ENCODE measurements around the gene EMX2.

DNA sequence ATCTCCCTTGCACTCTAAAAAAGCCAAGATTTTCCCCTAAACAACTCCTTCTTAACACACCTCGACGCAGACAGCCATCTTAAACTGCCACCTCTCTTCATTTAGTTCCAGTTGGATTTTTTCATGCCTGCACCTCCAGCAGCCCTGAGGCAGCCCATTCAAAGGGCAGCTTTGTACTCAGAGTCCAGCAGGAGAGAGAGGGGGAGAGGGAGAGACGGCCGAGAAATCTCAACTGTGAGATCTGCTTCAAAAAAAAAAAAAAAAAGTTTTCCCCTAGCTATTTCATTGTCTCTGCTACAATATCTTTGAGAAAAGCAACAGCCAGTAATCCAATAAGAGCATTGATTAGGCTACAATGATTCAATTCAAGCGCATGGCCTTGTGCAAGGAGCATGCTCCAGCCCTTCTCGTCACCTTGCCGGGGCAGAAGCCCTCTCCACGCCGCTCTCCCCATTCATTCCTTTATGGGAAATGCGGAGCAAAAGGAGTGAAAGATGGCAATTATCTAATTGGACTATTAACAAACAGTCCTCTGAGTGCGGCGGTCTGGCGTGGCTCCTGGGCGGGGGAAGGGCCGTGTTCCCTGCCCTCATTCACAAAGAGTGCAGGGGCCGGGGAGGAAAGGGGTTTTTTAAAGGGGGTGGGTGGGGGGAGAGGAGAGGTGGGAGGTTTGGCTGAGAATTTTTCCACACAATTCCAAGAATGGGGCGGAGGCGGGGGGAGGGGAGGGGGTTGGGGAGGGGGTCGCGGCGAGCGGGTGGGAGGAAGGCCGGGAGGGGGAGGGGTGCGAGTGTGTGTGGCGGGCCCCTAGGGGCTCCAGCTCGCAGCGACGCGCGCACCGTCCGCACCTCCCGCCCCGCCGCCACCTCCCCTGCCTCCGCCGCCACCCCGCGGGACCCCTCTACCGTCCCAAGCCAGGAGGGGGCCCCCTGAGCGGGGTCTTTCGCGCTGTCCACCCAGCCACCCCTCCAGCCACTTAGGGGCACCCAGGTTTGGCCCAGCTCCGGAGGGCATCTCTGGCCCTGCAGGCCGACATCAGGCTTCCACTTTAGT is 1.2 kb upstream of the VAX1 start:
- PRO-cap: no peak

GRCh38 chr10:117262159-117262669 is 21.3 kb downstream of the SLC18A2 start:
- PRO-cap: no peak

DNA sequence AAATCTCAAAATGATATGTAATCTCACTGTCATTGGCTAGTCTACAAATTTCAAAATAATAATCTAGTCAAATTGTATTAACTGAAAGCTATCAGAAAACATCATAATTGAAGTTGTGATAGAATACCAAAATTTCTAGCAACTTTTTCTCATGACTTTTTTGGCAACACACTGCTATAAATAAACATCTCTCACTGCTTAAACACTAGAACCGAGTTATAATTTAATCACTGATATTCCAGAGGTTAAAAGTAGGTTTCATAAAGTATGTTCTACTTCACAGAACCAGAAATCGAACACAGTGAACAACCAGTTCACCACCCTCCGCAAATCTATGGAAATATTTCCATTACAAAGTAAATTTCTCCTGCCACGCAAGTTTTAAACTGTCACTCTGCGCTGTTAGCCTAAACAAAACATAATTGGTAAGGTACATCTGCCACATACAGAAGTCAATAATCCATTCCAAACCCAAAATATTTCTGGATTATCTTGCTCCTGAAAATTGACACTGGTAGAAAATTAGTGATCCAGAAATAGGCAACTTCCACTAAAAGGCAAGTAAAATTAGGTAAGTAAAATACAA is 2.7 kb downstream of the PDZD8 start:
- PRO-cap: no peak

DNA sequence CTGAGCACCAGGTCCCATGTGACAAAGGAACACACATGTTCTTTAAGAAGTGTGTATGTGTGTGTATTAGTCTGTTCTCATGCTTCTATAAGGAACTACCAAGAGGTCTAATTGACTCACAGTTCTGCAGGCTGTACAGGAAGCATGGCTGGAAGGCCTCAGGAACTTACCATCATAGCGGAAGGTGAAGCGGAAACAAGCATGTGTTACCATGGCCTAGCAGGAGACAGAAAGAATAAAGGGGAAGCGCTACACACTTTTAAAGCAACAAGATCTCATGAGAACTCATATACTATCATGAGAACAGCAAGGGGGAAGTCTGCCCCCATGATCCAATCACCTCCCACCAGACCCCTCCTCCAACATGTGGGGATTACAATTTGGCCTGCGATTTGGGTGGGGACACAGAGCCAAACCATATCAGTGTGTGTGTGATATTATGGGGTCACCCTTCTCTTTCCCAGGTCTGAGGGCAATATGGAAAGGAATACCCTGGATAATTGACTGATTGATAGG is 22.9 kb upstream of the PDZD8 start:
- PRO-cap: no peak

DNA sequence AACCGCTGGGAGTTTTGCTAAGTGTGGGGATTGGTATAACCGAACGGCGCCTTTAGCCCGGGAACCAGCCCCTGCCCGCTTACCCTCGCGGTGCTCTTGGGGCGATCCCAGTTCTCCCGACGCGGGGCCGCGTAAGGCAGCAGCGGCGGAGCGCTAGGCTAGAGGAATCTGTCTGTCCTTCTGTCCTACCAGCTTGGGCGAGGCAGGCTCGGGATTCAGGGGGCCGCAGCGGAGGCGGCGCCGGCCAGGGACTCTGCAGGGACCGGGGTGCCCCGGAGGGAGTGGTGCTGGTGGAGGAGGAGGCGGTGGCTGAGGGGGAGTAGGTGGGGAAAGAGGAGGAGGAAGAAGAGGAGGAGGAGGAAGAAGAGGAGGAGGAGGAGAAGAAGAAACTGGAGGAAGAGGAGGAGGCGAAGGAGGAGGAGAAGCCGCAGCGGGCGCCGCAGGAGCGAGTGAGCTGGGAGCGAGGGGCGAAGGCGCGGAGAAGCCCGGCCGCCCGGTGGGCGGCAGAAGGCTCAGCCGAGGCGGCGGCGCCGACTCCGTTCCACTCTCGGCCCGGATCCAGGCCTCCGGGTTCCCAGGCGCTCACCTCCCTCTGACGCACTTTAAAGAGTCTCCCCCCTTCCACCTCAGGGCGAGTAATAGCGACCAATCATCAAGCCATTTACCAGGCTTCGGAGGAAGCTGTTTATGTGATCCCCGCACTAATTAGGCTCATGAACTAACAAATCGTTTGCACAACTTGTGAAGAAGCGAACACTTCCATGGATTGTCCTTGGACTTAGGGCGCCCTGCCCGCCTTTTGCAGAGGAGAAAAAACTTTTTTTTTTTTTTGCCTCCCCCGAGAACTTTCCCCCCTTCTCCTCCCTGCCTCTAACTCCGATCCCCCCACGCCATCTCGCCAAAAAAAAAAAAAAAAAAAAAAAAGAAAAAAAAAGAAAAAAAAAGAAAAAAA is at the start of gene EMX2:
Gene EMX2, plus strand, starts transcription at position 733 of the 952 bp plus-strand sequence.
- PRO-cap: unidirectional peak, plus-strand start at position 110 of the sequence; bidirectional peak, plus-strand start at position 392 of the sequence, minus-strand start at position 456 of the sequence; bidirectional peak, plus-strand start at position 735 of the sequence, minus-strand start at position 549 of the sequence

DNA sequence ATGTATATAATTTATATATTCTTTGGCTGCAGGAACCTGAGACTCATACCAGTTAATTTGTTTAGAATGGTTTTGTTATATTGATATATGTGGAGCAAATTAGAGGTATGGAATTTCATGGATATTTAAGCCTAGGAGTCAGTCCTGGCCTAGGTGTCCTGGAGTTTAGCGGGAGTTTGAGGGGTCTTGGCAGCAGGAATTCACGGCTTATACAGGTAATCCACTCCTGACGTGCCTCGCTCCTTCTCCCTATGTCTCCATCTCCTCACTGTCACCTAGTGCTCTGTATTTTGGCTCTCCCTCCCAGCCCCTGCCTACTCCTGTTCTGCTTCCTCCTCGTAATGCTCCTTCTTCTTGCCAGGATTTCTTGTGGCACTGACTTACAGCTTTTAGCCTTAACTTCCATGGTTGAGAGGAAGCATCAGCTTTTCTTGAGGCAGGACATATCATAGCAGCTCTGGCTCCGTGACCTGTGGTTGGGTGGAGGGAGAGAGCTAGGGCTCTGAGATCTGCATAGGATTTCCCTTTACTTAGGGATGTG is 10.4 kb upstream of the RAB11FIP2 start:
- PRO-cap: no peak

- PRO-cap: no peak
These were observed 37.6 kb upstream of the CACUL1 start for GRCh38 chr10:118792380-118792786.

DNA sequence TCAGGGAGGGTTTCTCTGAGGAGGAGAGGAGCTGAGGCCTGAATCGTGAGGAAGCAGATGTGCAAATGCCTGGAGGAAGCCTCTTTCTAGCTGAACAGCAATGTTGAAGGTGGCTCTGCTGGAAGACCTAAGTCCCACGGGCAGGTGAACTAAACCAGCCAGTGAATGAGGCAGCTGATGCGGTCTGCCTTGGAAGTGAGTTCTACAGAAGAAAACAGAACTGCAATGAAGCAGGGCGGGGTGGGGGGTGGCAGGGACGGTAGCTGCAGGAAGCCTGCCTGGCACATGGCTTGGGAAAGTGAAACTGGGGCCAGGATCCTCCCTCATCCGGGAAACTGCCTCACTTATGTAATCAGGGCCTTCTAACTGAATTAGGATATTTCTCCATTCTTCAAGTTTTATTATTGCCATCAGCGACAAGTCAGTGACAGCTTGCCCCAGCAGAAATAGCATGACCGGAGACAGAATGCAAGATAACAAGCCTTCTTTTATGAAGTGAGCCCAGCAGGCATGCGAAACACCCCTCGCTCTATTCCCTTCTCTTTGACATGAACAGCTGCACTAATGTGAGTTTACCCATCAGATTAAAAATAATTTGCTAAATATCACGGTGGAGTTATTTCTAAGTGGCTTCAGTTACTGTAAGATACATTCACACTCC is 77.4 kb upstream of the CACUL1 start:
- PRO-cap: no peak

DNA sequence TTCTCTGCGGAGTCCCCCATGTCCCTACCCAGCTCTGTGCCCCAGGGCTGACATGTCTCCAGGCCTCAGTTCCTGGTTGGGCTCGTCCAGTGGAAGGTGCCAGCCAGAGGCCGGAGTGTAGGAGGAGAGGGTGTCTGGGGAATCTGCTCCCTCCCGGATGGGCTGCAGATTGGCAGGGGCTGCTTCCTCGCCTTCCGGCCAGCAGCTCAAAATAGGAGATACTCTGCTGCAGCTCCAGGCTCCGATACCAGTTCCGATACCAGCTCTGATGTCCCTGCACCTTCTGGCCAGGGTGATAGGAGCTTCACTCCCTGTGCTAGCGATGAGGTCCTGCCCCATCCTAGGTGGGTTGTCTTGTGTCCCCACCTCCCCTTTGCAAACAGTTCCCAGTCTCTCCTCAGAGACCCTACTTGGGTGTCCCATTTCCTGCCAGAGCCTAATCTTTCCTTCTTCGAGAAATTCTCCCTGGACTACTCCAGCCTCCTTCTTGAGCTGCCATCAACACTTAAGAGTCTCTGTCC is 62.8 kb upstream of the NANOS1 start:
- PRO-cap: no peak

DNA sequence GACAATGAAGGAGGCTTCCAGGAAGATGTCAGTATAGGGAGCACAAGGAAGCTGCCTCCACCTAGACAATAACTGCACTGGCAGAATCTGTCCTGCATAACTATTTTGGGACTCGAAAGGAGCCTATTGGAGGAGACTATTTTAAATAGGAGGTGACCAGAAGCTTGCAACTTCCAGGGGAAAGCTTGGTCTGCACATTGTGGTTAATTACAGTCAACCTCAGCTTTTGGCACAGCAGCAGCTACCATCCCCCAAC is 46.3 kb upstream of the NANOS1 start:
- PRO-cap: no peak

GRCh38 chr10:119036972-119037607 is 7.6 kb downstream of the NANOS1 start:
- PRO-cap: no peak

DNA sequence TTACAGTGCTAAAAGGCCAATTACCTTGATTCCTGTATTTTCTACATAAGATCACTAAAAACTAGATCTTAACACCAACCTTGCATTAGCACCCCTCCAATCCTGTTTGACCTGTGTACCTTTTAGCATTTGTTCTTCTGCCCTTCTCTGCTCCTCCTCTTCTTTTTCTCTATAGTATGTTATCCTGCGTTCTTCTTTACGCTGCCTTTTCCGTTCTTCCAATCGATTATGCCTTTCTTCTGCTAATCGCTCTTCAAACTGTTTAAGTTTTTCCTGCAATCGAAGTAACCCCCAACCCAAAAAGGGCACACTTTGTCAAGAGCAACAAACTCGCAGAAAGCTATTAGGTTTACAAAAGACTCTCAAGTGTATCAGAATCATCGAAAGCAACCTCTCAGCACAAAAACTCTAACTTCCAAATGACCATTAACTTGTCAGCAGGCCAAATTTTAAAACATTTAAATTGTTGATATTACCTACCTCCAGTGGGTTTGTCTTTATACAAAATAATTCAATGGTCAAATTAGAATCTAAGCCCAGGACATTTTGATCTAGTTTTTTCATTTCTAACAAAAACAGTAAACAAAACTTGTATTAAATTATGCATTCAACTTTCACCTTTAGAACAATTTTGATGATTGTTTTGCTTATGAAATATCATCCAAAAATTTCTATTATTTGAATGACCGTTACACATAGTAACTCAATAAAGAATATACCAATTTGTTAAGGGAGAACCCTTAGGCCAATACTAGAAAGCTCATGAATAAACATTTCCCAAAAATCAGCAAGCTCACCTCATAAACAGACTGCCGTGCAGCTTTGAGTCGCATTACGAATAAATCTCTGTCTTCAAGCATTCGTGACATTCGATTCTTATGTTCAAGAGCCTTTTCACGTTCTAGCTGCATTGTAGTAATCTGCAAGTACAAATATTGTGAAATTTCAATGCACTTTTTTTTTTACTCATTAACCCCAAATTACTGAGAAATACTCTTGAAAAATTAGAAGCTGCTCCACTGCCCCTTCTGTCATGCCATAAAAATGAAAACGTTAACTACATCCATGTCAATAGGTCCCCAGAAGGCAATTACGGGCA is 21.2 kb downstream of the NANOS1 start:
- PRO-cap: no peak

GRCh38 chr10:119166401-119166820 is 897 bp upstream of the SFXN4 start:
- PRO-cap: no peak

DNA sequence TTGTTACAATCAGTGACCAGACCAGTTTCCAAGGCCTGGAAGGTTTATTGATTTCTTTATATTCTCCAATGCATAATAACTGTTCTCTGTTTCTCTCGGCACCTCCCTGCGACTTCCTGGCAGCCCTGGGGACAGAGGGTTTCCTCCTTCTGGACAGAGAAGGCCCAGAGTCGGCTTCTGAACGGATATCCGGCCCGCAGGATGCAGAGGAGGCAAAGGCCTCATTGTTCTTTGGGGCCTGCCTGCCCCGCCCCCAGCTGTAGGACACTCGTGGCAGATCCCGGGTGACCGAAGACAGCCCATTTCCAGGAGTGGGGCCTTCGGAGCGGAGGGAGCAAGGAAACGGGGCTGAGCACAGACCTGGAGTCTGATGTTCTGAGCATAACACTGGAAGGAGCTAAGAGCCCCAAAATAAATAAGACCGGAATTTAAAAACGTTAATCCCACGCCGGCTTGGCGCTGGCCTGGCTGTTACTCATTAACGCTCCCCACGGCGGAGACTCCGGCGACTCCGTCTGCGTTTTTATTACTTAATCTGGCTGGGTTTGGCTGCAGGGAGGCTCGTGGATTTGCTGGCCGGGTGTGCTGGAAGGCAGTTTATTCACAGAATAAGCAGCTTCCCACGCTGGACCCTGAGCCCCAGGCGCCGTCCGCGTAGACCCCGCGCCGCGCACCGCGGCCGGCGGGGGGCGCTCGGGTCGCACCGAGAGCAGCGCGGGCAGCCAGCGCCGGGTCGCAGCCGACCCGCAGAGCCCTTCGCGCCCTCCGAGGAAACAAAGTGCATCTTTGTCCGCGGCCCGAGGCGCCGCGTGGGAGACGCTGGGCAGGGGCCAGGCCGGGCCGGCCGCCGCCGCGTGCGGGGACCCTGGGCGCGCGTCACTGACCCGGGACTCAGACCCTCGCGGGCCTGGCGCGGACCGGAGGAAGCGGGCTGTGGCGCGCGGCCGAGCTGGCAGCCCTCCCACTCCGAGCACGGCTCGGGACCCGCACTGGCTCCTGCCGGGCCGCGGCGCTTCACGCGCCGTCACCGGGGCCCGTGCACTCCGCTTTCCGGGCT is 849 bp upstream of the GRK5 start:
- PRO-cap: bidirectional peak, plus-strand start at position 271 of the sequence, minus-strand start at position 183 of the sequence; bidirectional peak, plus-strand start at position 812 of the sequence, minus-strand start at position 477 of the sequence

DNA sequence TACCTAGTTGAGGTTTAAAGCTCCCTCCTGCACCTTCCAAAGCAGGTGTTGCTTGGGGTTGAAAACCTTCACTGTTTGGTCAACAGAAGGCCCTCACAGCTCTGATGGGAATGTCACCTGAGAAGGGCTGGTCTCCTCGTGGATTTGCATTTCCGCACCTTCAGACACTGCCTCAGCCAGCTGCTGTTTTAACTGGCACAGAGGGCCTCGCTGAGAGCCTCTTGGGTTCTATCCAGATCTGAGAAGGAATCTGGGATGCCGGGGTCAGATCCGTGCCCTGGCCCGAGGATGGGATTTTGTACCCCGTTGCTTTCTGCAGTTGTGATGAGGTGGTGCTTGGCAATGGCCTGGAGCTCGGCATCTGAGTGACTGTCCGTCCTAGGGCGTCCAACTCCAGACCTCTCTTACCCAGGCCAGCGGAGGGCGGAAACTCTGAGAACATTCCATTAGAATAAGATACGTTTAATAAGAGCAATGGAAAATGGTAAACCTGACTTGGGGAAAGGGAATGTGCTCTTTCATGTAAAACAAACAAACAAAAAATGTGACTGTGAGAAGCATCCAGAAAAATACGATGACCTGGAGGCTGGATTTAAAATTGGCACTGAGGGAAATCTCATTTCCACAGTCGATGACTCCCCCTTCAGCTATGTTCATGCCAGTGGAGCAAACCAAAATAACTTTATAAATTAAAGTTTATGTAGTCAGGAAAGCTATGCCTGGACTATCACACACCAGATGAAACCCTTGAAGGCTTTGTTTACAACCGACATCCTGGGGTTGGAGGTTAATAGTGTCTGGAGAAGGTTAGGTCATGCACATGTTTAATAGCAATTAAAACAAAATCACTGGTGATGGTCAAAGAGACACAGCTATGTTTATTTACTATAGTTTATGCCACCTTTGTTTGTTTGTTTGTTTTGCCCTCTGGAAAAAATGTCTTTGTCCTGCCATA is 39.6 kb downstream of the GRK5 start:
- PRO-cap: unidirectional peak, minus-strand start at position 406 of the sequence

DNA sequence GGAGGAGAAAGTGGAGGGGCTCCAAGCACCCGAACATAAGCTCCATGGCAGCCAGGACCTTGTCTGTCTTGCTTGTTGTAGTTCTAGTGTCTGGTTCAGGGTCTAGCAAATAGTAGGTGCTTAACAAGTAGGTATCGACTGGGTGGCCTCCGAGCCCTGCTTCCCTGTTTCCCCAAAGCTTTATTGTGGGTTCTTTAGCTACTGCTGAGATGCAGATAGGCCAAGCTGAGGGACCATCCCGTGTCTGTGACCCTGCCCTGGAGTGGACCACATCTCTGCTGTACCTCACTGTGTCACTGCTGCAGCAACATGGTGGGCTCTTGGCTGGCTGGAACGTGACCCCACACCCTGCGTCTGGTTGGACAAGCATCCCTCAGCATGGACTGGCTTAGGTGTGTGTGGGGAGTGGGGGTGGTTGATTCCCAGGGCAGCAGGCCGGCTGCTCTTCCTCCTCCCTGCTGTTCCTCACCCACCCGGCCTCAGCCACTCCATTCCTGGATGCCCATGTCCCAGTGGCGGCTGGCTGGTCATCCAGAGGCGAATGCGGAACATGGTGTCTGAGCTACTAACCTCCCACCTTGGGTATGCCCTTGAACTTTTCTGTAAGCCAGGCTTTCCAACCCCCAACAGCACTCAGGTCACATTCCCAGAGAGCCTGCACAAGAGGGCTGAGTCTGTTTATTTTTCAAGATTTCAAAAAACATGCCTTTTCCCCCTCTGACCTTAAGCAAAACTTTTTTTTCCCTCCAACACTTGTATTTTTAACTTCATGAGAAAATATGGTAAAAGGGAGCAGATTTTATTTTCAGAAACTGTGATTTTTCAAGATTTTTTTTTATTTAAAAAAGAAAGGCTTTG is 81.2 kb downstream of the GRK5 start:
- PRO-cap: no peak

GRCh38 chr10:119315016-119315587 is 107.7 kb downstream of the GRK5 start:
- PRO-cap: no peak

- PRO-cap: no peak
These were observed 128.9 kb downstream of the GRK5 start for GRCh38 chr10:119335909-119337037.

DNA sequence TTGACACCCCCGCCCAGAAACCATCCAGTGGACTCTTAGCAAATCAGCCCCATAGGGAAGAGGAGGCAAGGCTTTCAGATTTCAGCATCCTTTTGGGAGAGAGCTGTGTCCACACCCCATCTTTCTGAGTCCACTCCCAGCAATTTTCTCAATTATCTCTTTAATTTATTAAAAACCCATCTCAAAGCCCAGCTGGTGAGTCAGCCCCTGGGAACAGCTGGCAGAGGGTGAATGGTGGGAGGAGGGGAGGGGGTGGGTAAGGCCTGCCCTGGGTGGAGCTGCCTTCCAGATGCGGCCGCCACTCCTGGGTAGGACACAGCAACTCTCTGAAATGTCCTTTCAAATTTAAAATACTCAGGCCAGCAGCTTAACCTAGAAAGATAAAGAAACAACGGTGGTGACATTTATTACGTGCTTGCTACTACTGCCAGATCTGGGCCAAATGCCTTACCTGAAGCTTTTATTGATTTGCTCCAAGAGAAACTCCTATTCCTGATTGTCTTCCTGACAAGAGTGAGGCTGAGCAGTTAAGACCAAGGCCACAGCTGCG is 120.5 kb downstream of the RGS10 start:
- PRO-cap: no peak

GRCh38 chr10:119509914-119510720 is 32.4 kb downstream of the RGS10 start:
- PRO-cap: no peak

Data from anterior vena cava (tissue), 1 donor.